ENCODE results near the gene OTULIN.

- PRO-cap: no peak
- RAMPAGE, long total RNA: no peak
Measured at GRCh38 chr5:14142294-14142869, 760 bp upstream of the TRIO start.

GRCh38 chr5:14143664-14144382, 681 bp downstream of the TRIO start:
- PRO-cap: bidirectional peak, plus-strand start at chr5:14143885, minus-strand start at chr5:14143770
- RAMPAGE, long total RNA: no peak

GRCh38 chr5:14154024-14154457, 10.9 kb downstream of the TRIO start:
- PRO-cap: bidirectional peak, plus-strand start at chr5:14154317, minus-strand start at chr5:14154177
- RAMPAGE, long total RNA: no peak

GRCh38 chr5:14165358-14165990, 22.3 kb downstream of the TRIO start:
- PRO-cap: no peak
- RAMPAGE, long total RNA: no peak

- PRO-cap: no peak
- RAMPAGE, long total RNA: no peak
Measured at GRCh38 chr5:14167204-14167937, 24.2 kb downstream of the TRIO start.

GRCh38 chr5:14202474-14202929, 59.4 kb downstream of the TRIO start:
- PRO-cap: no peak
- RAMPAGE, long total RNA: no peak

DNA sequence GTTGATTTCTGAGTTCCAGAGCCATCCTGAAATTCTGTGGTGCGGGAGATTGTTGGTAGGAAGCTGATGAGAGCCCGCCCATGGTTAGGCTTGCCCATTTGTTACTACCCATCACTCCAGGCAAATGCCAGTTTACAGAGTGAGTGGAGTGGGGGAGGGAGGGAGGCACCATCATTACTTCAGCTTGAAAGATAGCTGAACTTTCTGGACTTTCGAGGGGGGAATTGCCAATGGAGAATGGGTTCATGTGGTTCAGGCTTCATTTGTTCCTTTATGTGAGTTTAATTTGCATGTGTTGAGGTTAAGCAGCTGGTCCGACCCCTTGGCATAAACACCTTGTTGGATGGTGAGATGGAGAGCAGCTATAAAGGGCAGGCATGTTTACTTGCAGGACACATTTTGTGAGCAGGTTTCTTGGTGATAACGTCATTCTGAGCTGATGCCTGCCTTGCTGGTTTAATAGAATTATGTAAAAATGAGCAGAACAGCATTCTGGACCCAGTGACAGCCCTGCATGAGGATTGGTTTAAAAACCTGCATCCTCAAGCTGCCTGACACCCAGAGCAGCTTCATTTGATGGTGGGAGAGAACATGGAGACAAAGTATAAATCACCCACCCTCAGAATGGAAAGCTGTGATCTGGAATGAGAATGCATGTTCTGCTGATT, 106.2 kb downstream of the TRIO start:
- PRO-cap: no peak
- RAMPAGE, long total RNA: no peak

DNA sequence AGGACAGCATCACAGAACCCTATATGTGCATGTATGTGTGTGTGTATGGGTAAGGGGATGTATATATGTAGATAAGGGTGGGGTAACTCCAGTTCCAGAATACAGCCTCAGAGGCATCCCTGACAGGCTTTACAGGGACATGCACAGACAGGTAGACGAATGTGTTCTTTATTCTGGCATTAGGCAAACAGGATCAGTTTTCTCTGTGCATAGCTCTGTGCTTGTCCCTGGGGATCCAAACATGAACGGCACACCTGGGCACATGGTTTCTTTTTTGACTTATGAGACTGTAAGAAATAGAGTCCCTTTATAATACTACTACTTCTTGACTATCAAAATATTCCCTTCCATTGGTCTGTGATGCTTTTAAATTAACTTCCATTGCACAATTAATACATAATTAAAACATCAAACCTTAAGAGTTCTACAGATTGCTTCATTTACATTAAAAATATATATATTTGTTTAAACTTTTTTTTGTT, 120.6 kb downstream of the TRIO start:
- PRO-cap: no peak
- RAMPAGE, long total RNA: no peak

DNA sequence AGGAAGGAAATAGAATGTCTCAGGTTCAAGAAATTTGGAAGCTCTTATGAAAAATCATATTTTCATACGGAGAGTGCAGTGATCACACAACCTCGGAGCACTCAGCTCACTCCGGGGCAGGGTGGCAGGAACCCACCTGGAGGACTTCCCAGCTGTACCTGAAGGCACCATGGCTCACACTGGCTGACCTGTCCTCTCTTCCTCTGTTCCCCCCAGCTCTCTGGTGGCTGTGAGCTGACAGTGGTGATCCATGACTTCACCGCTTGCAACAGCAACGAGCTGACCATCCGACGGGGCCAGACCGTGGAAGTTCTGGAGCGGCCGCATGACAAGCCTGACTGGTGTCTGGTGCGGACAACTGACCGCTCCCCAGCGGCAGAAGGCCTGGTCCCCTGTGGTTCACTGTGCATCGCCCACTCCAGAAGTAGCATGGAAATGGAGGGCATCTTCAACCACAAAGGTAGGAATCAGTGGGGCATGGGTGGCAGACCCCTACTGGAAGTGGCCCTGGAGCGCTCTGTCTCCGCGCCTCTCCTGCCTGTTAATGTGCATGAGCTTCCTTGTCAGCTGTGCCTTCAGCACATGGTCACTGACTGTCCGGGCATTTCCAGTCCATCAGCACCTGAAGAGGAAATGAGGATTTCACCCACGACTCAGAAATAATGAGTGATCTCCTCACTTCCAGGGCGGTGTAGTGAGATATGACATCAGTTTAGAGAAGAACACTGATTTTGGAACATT, 161.9 kb upstream of the OTULINL start:
- PRO-cap: no peak
- RAMPAGE, long total RNA: no peak

GRCh38 chr5:14452457-14453250, 128.9 kb upstream of the OTULINL start:
- PRO-cap: no peak
- RAMPAGE, long total RNA: no peak

GRCh38 chr5:14578143-14578551, 3.4 kb upstream of the OTULINL start:
- PRO-cap: no peak
- RAMPAGE, long total RNA: no peak

DNA sequence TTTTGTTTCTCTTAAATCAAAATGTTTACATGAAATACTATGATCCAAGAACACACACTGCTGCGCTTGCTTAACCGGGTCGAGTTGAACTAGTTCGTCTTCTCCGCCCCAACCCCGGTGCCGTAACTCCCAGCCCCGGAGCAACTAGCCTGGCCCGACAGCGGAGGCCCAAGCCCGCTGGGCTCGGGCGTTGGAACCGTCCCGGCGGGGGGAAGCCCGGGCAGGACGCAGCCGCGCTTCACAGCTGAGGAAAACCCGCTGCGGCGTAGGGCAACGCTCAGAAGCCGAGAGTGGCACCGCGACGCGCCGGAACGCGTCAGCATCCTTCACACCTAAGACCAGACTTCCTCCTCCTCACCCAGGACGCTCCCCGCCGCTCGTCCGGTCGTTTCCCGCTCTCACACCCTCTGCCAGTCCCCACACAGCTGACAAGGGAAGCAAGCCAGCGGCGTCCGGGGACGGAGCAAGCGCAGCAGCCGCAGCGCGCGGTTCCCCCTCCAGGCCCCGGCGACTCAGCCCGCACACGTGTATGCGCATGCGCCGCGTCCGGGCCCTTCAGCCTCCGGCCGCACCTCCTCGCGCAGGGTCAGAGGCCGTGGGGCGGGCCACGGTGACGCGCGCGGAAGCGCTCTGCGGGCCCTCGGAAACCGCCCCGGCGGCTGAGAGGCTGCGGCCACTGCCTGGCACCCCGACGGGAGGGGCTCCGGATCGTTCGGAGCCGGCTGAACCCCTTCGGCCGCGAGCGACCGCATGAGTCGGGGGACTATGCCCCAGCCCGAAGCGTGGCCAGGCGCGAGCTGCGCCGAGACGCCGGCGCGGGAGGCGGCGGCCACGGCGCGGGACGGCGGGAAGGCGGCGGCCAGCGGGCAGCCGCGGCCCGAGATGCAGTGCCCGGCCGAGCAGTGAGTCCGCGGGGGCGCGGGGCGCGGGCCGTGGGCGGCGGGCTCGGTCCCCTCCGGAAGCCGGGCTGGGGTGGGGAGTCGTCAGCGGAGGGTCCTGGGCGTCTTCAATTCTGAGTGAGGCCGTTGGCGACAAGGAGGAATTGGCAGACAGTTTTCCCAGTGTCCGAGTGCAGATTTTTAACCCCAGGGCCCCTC, at the start of gene OTULIN:
TSS of gene OTULIN (plus strand) at position 643 of the 1,097 bp plus-strand sequence.
- PRO-cap: bidirectional peak, plus-strand start at position 280 of the sequence, minus-strand start at position 257 of the sequence; bidirectional peak, plus-strand start at position 589 of the sequence, minus-strand start at position 510 of the sequence
- RAMPAGE, long total RNA: no peak

DNA sequence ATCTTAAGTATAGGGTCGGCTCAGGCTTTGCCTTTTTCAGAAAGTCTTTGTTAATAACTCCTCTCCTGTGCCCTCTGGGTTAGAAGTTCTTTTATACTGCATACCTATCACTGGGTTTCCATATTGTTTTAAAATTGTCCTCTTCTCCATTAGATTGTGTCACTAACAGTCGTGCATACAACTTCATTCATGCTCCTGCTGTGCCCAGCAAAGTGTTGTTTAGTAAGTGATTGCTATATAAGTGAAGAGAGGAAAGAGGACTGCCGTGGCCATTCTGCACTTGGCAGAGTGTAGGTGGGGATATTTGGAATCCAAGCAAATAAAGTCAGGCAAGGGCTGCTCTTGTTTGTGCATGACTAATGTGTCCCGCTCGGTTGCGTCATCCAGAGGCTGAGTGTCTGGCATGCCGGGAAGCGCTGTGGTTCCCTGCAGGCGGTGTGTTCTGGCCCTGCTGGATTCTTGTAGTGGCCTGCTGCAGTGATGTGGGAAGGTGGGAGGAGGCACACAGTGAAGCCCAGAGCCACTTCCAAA, 136.8 kb upstream of the ANKH start:
- PRO-cap: unidirectional peak, plus-strand start at position 386 of the sequence; bidirectional peak, plus-strand start at position 454 of the sequence, minus-strand start at position 437 of the sequence
- RAMPAGE, long total RNA: no peak

DNA sequence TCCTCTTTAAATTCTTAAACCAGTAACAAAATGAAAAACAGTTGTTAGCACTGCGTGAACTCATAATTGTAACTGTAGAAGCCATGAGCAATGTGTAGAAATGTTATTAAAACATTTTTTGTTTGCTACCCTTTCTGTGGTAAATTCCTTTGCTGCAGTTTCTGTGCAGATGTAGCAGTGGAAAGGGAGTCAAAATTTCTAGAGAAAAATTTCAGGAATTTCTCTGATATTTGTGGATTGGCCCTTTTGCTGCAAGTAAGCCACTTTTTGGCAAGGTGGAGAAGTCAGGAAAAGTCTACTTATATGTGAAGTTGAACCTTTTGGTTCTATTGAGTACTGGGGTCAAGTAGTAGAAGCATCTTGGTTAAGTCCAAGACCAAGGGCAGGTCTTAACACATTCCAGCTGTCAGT, 10.1 kb downstream of the FBXL7 start:
- PRO-cap: no peak
- RAMPAGE, long total RNA: no peak

GRCh38 chr5:15615833-15616415, 115.9 kb downstream of the FBXL7 start:
- PRO-cap: unidirectional peak, plus-strand start at chr5:15616227
- RAMPAGE, long total RNA: no peak

DNA sequence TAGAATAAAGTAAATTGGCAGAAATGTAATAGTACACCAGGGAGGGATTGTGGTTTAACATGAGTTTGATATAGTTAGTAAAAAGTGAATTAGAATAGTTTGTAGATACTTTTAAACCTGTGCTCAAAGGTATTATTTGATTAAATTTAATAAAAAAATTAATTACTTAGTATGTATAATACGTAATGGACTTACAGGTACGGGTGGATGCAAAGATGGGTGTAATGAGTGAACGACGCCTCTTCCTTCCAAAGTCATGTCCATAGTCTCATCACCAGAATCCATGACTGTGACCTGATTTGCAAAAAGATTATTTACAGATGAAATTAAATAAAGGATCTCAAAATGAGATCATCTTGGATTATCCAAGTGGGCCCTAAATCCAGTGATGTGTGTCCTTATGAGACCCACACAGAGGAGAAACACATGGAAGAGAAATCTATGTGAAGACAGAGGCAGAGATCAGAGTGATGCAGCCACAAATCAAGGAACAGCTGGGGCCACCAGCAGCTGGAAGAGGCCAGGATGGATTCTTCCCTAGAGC, 286.7 kb downstream of the FBXL7 start:
- PRO-cap: no peak
- RAMPAGE, long total RNA: no peak

DNA sequence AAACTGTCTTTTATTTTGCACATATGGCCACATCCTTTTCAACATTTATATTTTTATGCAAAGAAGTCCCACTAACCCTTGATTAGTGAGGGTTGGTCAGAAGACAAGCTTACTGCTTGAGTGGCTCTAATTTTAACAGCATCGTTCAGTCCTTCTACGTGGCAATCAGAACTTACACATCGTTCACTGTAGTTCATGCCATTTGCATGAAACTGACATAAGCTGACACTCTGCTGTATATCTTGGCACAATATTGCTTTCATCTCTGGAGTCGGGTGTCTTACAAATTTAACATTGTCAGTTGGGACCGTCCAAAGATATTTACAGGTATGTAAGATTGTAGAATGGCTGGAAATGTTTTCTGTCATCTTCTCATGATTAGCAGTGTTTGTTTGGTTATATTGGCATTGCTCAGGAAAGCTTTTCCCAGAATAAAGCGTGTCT, 50.6 kb downstream of the MARCHF11 start:
- PRO-cap: no peak
- RAMPAGE, long total RNA: no peak

GRCh38 chr5:16544693-16545023, 72.1 kb downstream of the RETREG1 start:
- PRO-cap: no peak
- RAMPAGE, long total RNA: no peak

- PRO-cap: no peak
- RAMPAGE, long total RNA: no peak
Measured at GRCh38 chr5:16615573-16616278, 1.1 kb downstream of the RETREG1 start.

- PRO-cap: no peak
- RAMPAGE, long total RNA: no peak
Measured at GRCh38 chr5:16667176-16667568, 50.4 kb upstream of the RETREG1 start.